OVCAR3 (cell line): Measurements from ENCODE around the gene KARS1.

DNA sequence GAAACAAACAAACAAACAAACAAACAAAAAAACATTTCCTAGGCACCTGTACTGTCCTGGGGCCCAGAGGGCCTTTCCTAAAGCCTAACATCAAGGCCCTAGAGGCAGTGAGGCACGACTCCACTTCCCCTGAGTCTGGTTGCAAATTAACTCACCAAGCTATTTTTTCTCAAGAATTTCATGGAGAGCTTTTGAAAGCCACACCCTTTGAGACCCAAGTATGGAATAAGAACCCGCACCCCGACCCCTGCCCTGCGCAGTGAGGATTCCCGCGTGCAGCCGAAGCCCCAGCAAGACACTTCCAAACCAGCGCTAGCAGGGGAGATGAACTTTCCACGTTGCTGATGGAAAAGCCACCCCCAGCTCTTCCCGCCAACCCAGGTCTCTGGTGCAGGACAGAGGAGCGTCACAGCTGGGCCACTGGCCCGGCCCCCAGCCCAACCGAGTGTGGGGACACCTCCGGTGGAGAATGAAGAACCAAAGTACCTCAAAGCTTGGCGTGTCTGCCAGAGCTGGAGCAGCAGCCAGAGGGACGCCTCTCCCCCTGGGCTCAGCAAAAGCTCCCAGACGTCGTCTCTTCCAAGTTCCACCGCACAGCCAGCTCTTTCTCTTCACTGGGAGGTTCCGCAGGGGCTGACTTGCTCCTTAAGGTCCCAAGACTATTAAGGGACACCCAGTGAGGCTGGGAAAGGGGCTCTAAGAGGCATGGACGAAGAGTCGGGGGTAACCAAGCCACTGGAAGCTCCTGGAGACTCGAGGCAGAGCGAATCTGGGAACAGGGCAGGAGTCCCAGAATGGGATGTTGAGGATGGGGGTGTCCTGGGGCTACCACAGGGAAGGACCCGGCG lies 1.0 kb downstream of the CHST5 start:
- RRBS = no CpG with 5 or more reads among the region's 26 CpGs

DNA sequence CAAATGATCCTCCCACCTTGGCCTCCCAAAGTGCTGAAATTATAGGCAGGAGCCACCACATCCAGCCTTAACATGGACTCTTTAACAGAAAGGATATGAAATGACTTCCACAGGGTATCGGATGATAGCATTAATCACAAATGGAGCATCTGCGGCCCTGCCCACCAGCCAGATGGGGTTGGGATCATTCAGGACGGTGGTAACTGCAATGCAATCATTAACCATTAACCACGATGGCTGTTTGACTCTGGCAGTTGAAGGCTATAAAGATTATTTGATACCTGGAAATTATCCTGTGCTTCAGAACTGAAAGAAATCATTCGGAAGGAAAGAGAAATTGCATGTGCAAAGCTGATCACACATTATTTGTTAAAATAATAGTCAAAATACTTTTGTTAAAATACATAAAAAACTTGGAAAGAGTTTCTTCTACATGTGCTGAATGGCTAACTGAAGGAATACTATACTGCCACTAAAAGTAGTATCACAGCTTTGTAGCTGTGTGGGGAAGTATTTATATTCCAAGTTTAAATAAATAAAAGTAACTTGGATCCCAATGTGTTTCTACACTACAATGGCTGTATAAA lies 5.4 kb upstream of the CHST5 start:
- RRBS = no CpG with 5 or more reads among the region's 5 CpGs

DNA sequence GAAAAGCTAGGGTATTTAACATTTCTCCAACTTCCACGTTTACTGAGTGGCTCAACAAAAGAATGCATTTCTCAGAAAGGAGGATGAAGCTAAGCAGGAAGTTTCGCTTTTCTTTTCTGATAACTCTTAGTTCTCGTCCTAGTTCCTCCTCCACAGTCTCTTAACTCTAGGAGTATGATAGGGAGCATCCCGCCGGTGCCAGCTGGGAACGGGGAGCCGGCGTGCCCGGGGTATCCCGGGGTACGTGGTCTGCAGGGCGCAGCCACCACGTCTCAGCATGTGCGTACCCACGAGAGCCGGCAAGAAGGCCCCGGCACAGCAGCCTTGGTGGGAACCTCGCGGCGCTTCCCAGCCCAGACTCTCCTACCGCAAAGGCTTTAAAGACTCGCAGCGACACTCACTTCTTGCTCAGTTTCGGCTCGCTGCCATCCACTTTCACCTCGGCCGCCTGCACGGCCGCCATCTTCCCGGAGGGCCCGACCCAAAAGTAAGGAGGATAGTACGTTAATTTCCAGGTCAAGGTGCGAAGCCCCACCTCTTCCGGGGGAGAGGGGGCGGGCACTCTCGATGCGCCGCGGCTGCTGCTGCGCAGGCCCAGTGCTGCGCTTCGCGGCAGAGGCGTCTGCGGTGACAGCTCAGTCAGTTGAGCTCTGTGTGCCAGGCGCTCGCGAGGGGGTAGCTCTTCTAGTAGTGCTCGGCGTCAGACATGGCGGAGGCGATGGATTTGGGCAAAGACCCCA lies at the start of gene KARS1:
KARS1 (minus strand) TSS at position 489 of the 740 bp plus-strand sequence.
- RRBS = 6% methylated on average over 12 of the region's 52 CpGs

DNA sequence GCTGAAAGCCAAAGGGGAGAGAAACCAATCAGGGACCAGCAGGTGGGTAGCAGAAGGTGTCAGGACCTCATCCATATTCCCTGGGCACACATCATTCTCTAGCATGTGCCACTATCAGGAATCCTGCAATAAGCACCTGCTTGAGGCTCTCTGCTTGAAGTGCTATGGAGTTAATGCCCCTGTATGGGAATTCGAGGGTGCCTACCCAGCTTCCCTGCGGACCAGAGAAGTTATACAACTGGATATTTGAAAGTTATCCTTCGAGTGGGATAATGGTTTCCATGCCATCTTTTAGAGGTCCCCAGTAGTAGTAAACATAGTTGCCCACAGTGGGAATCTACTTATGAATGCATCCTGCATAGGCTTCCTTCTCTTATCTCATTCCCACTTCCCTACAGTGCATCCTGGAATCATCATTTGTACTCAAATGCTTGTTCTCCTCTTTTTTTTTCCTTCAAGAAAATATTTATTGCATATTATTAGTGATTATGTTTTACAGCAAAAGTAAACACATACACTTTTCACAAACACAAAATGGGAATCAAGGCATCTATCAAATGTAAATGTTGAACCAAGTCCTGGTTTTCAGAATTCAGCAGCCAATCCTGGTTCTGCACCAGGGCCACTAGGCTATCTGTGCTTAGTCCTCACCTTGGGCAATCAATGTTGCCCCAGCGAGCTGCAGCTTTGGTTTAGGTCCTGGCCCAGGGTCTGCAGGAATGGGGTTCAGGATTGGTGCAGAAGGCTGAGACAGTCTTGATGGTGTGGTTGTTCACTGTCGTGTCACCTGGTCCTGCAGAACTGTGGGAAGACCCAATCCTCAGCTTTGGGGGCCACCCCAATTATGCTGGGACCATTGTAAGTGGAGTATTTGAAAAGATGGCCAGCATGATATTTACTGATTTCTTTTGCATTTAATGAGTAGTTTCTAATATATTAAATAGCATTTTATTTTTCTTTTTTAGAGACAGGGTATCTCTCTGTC lies 10.4 kb downstream of the TERF2IP start:
- RRBS = no CpG with 5 or more reads among the region's 5 CpGs

DNA sequence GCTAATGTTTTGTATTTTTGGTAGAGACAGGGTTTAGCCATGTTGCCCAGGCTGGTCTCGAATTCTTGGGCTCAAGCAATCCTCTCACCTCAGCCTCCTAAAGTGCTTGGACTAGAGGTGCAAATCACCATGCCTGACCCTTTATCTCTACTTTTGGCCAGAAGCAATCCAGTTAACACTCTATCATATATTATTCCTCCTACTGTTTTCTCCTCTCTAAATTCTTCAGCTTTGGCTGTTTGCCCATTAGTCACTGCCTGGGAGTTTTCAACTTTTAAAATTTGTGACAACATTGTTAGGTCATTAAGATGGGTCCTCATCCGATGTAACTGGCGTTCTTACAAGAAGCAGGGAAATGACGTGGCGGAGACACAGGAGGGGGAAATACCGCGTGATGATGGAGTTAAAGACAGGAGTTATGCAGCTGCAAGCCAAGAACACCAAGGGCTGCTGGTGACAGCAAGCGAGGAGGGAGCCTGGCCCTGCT lies 34.7 kb upstream of the CPHXL start:
- RRBS = no CpG with 5 or more reads among the region's 8 CpGs

DNA sequence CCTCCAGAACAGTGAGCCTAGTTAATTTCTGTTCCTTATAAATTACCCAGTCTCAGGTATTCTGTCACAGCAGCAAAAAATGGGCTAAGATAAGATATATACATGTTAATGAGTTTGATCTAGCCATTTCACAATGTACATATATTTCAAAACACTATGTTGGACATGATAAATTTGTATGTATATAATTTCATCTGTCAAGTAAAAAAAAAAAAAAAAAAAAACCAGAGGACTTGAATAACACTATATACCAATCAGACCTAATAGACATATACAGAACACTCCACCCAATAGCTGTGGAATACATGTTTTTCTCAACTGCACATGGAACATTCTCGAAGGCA lies 8.6 kb upstream of the CNTNAP4 start:
- RRBS = no CpG with 5 or more reads among the region's 1 CpG

DNA sequence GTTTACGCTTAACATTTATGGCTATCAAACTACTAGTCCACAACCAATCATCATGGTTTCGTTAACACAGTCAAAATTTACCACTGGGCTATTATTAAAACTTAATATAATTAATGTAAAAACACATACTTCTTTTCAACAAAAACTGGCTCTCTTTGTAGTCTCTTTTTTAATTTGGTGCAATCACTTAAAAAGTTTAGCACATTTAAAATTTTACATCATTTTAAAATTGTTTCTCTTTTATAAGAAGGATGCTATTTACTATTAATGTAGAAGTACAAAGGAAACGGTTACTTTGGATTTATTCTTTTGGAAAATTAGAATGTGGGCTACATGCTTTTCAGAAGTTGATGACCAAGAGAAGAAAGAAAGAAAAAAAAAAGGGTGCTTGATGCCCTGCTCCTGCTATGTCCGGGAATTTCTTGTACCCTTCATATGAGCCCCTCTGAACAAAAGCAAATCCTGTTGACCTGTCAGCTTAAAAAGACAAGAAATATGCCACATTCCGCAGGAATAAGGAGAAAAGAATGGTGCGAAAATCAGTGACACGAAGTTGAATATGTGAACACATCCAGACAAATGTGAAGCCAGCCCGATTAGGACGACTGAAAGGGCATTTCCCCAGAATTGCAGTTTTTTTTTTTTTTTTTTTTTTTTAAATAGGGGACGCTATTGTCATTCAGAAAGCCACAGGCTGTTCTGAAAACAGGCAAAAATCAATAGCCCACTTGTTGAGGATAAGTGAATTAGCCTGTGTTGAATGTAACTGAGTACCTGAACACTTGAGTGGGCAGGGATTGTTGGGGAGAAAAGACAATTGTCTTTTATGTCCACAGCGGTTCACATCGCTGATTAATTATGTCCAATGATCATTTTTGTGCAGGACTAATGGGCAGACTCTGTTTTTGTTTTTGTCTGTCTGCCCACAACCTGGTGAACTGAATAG lies 506.9 kb downstream of the WWOX start:
- RRBS = no CpG with 5 or more reads among the region's 12 CpGs

DNA sequence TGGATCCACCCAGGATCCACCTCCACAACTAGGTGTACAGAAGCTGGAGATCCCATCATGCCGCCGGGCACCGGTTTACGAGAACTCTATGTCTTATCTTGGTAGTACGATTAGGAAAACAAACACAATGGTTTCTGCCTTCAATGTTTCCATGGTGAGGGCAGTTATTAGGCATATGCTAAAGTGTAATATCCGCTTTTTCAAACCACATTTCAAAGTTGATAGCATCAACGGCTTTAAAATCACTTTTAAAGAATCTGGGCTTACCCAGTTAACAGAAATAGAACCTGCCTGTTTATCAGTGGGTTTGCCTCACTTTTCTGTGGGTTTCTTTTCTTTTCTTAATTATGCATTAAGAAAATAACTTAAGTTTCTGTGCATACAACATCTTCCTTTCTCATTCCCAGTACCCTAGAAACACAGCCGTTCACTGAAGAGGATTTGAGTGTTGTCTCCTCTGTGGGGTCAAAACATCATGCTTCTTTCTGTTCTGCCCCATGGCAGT lies 705.5 kb downstream of the MAF start:
- RRBS = no CpG with 5 or more reads among the region's 8 CpGs

- RRBS = 47% methylated on average over 2 of the region's 5 CpGs
Measured at GRCh38 chr16:79400747-79401061, 199.8 kb downstream of the MAF start.

- RRBS = no CpG with 5 or more reads among the region's 4 CpGs
Measured at GRCh38 chr16:79597963-79598270, 2.6 kb downstream of the MAF start.

DNA sequence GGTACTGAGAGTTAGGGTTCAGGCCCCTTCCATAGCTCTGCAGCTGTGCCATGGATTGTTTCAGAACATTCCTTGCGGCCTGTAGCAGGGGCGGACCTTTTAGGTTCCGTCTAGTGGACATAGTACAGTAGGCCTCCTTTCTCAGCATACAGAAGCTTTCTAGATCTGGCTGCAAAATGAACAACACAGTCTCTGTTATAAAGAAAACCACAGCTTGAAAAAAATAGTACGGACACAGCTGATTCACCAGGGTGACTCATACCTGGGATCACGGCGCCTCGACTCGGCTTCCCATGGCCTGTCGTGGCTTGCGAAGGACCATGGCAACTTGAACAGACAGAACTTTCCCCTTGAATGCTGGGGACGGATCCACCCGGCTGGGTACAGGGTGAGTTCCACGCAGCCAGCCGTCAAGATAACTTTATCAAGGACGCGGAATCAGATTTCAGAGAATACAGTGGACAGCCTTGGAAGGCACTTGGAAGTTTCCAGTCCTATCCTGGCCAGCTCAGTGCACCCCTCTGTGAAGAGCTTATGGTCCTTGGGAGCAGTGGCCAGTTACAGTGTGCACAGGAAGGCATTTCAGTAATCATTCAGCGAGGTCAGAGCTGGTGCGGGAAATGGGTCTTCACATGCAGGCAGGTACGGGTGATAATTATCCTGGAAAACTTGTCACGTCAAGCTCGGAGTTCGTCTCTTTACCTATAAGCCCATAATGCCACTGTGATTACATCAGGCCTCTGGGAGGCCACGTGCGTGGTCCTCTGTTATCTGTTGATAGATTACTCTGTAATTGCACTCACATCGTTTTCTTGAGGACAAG lies 57.9 kb upstream of the MAF start:
- RRBS = no CpG with 5 or more reads among the region's 25 CpGs

- RRBS = 10% methylated on average over 4 of the region's 17 CpGs
Measured at GRCh38 chr16:80026895-80027707, 426.6 kb upstream of the MAF start.

- RRBS = no CpG with 5 or more reads among the region's 4 CpGs
Measured at GRCh38 chr16:80718287-80718853, 86.0 kb downstream of the CDYL2 start.

GRCh38 chr16:81043937-81045024 lies 8.6 kb downstream of the ATMIN start:
- RRBS = no CpG with 5 or more reads among the region's 15 CpGs

GRCh38 chr16:81045532-81046167 lies 10.0 kb downstream of the ATMIN start:
- RRBS = no CpG with 5 or more reads among the region's 11 CpGs

DNA sequence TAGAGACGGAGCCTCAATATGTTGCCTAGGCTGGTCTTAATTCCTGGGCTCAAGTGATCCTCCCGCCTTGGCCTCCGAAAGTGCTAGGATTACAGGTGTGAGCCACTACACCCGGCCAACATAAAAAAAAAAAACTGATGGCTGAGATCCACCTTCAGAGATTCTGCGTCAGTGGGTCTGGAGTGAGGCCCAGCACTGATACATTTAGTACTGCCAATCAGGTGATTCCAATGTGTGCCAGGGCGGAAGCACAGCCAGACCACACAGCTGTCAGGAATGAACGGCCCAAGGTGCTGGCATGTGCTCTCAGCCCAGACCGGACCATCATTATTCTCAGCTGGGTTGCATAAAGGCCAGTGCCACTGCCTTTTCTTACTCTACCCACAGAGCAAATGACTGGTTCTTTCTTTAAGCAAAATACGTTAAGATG lies 1.2 kb upstream of the BCO1 start:
- RRBS = no CpG with 5 or more reads among the region's 9 CpGs

DNA sequence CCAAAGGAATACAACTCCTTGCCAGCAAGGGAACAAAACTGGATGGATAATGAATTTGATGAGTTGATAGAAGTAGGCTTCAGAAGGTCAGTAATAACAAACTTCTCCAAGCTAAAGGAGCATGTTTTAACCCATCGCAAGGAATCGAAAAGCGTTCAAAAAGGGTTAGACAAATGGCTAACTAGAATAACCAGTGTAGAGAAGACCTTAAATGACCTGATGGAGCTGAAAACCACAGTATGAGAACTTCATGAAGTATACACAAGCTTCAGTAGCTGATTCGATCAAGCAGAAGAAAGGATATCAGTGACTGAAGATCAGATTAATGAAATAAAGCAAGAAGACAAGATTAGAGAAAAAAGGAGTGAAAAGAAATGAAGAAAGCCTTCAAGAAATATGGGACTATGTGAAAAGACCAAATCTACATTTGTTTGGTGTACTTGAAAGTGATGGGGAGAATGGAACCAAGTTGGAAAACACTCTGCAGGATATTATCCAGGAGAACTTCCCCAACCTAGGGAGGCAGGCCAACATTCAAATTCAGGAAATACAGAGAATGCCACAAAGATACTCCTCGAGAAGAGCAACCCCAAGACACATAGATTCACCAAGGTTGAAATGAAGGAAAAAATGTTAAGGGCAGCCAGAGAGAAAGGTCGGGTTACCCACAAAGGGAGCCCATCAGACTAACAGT lies 26.1 kb downstream of the GAN start:
- RRBS = no CpG with 5 or more reads among the region's 6 CpGs

- RRBS = no CpG with 5 or more reads among the region's 11 CpGs
Measured at GRCh38 chr16:81378174-81379150, 63.7 kb downstream of the GAN start.

DNA sequence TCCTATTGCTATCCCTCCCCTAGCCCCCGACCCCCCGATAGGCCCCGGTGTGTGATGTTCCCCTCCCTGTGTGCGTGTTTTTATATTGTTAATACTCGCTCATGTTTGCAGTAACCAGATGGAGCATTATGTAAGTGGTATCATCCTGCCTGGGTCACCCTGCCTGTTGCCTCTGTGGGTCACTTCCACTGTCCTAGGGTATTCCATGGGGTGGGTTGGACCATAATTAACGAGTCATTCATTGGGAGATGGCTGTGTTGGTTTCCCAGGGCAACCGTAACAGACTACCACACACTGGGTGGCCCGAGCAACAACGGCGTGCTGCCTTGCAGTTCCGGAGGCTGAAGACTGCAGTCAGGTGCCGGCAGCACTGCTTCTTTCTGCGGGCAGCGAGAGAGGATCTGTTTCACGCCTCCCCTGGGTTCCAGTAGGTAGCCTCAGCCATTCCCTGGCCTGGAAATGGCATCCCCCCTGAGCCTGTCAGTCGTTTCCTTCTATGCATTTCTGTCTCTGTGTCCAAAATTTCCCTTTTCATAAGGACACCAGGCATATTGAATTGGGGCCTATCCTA lies 28.9 kb upstream of the CMIP start:
- RRBS = no CpG with 5 or more reads among the region's 16 CpGs

DNA sequence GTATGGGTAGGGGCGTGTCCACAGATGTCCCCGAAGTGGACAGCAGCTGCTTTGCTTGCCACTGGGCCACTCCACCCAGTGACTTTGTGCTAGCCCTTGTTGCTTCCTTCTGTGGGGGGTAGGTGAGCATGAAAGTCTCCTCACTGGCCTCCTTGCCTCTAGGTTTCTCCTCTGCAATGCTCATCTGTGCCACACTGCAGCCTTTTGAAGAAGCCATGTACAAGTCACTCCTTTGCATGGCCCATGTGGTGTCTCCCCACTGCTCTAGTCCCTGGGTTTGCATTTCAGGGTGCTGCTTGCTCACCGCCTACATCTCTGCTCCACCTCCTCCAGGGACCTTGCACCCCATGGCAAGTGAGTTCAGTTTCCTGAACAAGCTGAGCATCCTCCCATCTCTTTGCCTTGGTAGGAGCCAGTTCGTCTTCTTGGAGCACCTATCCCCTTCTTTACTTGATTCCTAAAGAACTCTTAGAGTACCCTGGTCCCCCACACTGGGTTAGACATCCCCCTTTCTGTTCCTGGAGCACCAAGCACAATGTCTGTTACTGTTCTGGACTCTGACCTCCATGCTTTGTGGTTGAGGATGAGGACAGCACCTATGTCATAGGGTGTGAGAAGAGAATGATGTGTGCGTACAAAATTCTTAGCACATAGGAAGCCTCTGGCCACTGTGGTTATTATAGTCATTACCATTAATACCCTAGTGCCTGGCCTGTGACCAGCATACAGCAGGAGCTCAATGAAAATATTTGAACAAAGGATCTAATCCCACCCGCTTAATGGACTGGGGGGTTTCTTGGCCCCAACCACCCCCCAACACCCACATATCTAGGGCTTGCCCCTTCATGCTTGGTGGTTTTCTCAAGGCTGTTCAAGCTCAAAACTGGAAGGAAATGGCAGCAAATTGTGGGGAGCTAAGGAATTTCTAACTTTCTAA lies 1.8 kb upstream of the CMIP start:
- RRBS = no CpG with 5 or more reads among the region's 6 CpGs